AG09309 (cell line): ENCODE measurements around the gene CYP26C1.

GRCh38 chr10:91411135-91411483 lies 965 bp downstream of the HECTD2 start:
- RRBS: no CpG with 5 or more reads among the region's 3 CpGs

- RRBS: no CpG with 5 or more reads among the region's 3 CpGs
Measured at GRCh38 chr10:91556554-91556915, 76.3 kb downstream of the PPP1R3C start.

- RRBS: no CpG with 5 or more reads among the region's 4 CpGs
Measured at GRCh38 chr10:91556916-91557261, 76.0 kb downstream of the PPP1R3C start.

DNA sequence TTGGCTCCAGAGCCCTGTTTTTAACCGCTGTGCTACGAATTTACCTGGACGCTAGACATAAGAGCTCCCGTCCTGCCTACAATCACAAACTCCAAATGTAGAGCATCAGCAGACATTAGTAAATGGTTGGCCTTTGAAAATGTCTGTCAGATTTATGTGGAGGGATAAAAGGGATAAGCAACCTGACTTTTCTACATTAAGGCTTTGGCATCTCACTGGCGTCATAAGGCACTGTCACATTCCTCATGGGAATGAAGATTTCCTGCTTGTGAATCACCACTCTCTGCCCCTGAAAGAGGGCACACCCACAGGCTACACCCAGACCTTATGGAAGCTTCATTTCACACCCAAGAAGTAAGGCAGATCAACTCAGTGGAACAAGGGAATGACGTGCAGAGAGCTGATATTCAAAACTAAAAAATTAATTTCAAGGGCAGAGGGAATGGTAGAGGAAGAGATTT lies 34.3 kb downstream of the PPP1R3C start:
- RRBS: no CpG with 5 or more reads among the region's 6 CpGs

DNA sequence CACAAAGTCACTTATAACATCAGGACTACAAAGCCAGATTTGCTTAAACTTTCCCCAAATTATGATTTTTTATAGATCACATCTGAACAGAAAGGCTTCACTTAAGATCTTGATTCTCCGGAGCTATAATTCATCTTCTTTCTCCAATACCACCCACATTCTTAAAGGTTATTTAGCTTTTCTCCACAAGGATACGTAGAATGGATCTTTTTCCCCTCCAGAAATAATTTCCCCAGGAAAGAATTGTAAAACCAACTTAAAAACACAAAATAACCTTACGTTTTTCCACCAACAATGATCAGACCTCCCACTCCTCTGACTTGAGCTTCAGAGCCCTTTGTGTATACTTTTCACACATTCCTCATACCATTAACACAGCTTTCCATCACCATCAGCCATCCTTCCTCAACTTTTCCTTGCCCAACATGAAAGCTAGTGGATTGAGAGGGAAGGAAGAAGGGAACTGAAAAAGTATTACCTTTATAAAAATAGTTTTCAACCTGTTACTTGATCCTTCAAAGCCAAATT lies 3.6 kb downstream of the PPP1R3C start:
- RRBS: no CpG with 5 or more reads among the region's 3 CpGs

DNA sequence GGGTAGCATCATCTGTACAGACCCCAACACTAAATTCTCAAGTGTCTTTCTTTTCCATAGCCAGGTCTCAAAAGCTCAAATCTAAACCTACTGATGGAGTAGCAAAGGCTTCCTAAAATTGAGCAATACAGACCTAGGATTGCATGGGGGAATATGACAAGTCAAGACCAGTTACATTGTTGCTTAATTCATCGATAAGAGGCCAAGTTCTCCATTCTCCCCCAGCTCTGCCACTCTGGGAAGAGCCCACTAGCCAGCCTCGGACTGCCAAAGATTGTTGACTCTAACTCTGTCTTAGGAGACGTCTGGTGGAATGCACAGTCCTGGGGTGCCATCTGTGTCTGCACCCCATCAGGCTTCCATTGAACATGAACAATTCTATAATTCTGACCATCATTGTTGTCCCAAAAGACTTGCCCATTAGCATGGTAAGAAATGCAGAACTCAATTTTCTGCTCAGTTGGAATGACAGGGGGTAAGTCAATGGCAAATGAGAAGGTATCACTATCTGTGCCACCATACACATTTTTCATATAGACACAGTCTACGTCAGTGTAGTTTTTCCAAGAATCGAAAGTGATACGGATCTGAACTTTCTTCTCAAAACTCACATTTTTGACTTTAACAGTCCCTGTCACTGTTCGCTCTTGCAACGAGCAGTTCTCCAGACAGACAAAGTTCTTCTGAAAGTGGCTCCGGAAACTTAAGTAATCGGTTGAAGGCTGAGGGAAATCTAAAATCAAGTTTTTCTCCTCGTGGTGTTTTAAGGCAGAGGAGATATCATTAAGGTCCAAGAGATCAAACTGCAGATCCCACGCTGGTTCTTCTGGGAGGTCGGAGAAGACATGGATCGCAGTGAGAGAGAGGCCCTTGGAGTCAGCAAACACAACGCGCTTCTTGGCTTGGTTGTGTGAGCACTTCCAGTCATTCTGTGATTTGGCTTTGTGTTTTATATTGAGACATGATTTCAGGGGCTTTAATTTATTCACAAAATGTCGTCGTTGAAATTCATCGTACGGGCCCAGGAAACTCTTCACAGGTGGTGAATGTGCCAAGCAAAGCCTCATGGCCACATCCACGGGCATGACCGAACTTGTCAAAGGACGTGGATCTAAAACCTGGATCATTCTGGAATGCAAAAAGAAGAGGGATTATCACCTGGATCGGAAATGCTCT lies 2.7 kb downstream of the PPP1R3C start:
- RRBS: no CpG with 5 or more reads among the region's 24 CpGs

DNA sequence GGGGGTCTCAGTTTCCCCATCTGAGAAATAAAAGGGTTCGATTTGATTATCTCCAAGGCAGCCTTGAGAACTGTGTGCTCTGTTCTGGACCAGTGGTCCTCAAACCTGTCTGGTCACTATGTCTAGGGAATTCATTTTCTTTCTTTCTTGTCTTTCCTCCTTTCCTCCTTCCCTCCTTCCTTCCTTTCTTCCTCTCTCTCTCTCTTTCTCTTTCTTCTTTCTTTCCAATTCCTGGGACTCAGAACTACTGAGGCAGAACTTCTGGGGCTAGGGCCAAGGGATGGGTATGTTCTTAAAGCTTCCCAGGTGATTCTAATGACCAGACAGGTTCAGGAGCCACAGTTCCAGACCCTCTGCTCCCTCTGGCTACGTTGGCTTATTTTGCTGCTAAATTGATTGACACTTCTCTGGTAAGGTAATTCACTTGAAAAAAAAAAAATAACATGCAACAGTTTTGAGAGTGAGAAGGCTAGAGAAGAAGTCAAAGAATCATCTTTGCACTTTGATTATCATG lies 1.7 kb downstream of the PPP1R3C start:
- RRBS: no CpG with 5 or more reads among the region's 2 CpGs

DNA sequence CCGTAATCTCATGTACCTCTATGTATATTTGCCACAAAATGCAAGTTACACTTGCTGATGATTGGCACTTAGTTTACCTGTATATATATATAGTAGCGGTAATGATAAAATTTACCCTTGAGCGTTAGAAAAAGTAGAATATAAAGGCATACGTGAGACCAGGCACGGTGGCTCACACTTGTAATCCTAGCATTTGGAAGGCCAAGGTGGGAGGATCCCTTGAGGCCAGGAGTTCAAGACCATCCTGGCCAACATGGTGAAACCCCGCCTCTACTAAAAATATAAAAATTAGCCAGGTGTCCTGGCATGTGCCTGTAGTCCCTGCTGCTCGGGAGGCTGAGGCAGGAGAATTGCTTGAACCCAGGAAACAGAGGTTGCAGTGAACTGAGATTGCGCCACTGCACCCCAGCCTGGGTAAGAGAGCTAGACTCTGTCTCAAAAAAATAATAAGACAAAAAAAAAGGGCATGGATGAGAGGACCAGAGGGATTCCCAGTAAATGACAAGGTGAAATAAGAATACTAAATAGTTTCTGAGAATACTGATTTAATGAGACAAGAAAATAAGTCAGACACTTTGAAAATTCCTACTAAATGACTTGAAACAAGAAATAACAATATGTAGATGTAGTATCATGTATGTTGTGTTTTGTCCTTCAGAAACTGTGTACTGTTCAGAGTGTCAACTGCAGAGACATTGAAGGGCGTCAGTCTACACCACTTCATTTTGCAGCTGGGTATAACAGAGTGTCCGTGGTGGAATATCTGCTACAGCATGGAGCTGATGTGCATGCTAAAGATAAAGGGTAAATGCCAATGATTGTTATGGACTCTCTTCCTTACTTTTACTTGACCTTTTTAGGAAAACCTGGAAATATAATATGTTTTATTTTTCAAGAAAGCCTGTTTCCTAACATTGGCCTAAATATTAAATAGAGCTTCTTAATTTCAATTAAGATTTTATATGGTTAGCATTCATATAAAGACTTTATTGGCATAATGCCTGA lies 42.0 kb downstream of the TNKS2 start:
- RRBS: no CpG with 5 or more reads among the region's 10 CpGs

GRCh38 chr10:91849245-91849759 lies 51.1 kb downstream of the TNKS2 start:
- RRBS: no CpG with 5 or more reads among the region's 1 CpG

- RRBS: 1% methylated on average over 18 of the region's 53 CpGs
Measured at GRCh38 chr10:91886870-91887742, 22.2 kb downstream of the FGFBP3 start.

- RRBS: no CpG with 5 or more reads among the region's 2 CpGs
Measured at GRCh38 chr10:91933449-91934041, 10.0 kb downstream of the BTAF1 start.

GRCh38 chr10:92006262-92006769 lies 82.7 kb downstream of the BTAF1 start:
- RRBS: no CpG with 5 or more reads among the region's 3 CpGs

- RRBS: no CpG with 5 or more reads among the region's 6 CpGs
Measured at GRCh38 chr10:92192169-92192847, 98.6 kb downstream of the CPEB3 start.

- RRBS: no CpG with 5 or more reads among the region's 1 CpG
Measured at GRCh38 chr10:92310919-92311445, 20.0 kb downstream of the MARCHF5 start.

DNA sequence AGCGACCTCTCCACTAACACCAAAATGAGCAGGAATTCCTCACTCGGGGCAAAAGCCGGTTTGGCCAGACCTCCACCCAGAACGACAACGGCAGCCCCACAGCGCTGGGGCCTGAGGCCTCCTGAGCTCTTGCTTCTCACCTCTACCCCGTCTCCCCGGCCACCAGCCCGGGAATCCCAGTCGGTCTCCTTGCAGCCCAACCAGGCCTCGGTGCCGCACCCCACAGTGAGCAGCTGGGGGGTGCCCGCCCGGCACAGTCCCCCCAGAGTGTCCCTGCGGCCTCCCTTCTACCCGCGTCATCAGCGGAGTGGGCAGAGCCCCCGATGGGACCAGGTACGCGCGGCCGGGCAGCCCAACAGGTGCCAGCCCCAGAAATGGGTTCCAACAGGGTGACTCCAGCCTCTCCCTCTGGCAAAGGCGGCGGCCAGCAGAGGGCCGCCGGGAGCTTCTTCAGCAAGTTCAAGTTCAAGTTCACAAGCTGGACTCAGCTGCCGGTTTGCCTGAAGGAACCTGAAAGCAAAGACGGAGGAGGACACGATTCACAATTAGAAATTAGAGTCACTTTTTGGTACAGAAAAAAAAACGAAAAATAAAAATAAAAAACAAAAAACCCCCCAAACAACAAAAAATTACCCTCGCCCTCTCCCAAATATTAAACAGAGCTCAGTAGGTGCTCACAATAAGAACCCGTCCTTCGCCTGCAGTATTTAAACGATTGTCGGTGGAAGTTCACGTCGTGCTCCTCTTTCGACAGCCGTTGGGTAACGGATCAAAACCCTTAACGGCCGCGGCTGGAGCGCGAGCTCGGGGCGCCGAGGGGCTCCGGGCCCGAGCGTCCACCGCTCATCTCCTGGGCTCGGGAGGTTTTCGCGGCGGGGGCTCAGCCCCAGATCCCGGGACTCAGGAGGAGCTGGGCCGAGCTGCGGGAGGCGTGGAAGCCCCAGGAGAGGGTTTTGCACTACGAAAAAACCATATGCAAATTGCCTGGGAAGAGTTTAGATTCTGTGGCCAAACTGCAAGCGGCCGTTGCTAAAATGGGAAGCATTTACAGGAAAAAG lies 129.2 kb downstream of the MARCHF5 start:
- RRBS: 23% methylated on average over 26 of the region's 64 CpGs

DNA sequence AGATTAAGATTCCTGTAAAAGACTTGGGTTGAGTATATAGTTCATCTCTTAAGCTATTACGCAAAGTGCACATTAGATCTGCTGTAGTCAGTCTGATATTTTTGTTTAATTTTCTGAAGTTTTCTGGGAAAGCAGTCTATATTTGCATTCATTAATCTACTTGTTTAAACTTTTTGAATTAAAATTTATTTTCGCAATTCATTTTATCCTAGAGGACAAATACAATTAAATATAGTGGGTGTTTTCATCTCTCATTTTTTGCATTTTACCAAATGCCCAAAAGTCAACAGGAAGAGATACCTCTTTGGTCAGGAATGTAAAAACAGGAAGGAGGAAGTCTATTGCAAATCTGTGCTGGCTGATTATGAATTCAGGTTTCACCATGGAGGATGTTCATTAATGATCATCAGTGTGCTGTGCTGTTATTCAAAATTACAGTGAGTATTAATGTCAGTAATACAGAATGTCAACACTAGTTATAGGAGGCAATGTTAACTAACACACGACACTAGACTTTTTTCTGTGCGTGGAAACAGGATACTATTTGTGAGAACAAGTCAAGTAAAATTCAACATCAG lies 24.6 kb downstream of the EXOC6 start:
- RRBS: no CpG with 5 or more reads among the region's 4 CpGs

DNA sequence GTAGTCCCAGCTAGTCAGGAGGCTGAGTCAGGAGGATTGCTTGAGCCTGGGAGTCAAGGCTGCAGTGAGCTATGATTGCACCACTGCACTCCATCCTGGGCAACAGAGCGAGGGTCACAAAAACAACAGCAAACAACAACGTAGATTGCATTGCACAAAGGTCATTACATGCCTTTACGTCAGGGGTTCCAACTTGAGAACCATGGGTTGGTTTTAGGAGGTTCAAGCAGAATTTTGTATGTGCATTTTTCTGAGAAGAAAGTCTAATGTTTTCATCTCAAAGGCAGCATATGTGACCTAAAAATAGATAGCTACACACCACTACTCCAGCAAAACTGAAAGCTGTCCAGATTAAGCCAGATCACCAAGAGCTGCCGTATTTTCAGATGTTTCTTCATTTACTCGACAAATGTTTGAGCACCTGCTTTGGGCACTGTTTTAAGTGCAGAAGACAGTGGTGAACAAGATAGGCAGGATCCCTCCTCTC lies 28.3 kb upstream of the CYP26C1 start:
- RRBS: no CpG with 5 or more reads among the region's 5 CpGs

DNA sequence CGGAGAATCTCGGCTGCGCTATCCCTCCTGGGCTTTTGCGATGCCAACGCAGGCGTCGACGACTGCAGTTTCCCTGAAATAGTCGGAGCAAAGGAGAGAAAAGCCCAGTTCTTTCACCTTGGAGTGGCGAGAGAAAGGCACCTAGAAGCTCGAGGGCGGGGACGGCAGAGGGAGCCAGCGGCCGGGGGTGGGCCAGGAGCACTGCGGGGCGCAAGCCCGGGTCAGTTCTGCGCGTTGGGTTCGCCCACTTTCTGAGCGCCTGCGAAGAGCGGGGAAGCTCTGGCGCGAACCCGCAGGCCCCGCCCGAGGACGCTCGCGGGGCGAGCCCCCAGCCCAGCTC lies 358 bp upstream of the CYP26C1 start:
- RRBS: 38% methylated on average over 2 of the region's 33 CpGs

GRCh38 chr10:93060727-93060926 lies at the start of gene CYP26C1:
TSS of gene CYP26C1 (plus strand) at chr10:93060798.
- RRBS: no CpG with 5 or more reads among the region's 9 CpGs